Bile duct (tissue), 1 donor: Measurements from ENCODE around the genes DMD, CYBB and H2AP.

GRCh38 chrX:32644791-32645115, 566.6 kb downstream of the DMD start:
- PRO-cap: no peak

- PRO-cap: unidirectional peak, minus-strand start at chrX:33211509
Measured at GRCh38 chrX:33211317-33211880, at the start of gene DMD. TSS of gene DMD (minus strand) at chrX:33211549.

- PRO-cap: no peak
Measured at GRCh38 chrX:34639083-34639506, 18.0 kb downstream of the TMEM47 start.

DNA sequence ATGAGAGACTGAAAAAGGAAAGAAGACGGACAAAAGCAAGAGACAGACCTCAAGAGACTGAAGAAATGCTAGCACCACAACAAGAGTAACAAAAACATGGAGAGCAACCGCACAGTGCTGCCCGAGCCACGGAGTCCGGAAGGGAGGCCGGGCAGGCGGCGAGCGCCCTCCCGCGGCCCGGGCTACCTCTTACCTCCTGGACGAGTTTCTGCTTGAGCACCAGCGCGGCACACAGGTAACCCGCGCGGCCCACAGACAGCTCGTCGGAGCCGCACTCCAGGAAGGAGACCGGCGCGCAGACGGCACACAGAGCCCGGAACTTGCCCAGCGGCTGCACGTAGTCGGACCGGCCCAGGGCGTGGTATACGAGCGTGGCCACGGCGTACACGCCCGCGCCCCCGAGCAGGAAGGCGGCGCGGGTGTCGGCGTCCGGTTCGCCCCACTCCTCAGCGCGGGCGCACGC, 22.8 kb upstream of the FAM47C start:
- PRO-cap: no peak

GRCh38 chrX:37779748-37780282, at the start of gene CYBB:
TSS of gene CYBB (plus strand) at chrX:37780059.
- PRO-cap: unidirectional peak, plus-strand start at chrX:37780061

DNA sequence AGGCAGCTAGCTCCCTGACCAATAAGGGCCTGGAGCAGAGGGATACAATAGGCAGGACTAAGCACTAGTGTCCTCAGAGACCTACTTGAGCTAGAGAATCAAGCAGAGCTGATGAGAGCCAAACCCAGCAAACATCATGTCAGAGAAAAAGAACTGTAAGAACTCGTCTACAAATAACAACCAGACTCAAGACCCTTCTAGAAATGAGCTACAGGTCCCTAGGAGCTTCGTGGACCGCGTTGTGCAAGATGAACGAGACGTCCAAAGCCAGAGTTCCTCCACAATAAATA, at the start of gene H2AP:
Gene H2AP (plus strand): TSS at position 76 of the 290 bp plus-strand sequence.
- PRO-cap: no peak

GRCh38 chrX:38347235-38347598, 5.2 kb upstream of the OTC start:
- PRO-cap: no peak

- PRO-cap: no peak
Measured at GRCh38 chrX:38803229-38803496, 1.9 kb downstream of the MID1IP1 start.

GRCh38 chrX:38804541-38805291, 3.5 kb downstream of the MID1IP1 start:
- PRO-cap: unidirectional peak, plus-strand start at chrX:38804594; bidirectional peak, plus-strand start at chrX:38804779, minus-strand start at chrX:38804772; bidirectional peak, plus-strand start at chrX:38805121, minus-strand start at chrX:38805096

GRCh38 chrX:38869885-38871237, 69.1 kb downstream of the MID1IP1 start:
- PRO-cap: no peak

- PRO-cap: no peak
Measured at GRCh38 chrX:38879652-38880310, 78.5 kb downstream of the MID1IP1 start.

DNA sequence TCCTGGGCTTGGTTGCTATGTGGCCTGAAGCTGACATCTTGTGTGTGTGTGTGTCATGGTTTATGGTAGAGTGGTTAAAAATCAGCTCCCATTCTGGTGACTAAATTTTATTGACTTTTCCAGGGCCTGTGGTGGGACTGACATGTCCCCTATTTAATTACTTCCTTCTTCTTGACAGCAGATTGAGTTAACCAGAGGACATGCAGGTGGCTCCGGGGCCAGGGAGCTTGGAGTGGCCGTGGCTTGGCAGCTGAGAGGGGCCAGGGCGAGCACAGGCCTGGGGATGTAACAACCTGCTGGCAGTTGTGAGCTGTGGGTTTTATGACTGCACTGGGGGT, 185.9 kb downstream of the MID1IP1 start:
- PRO-cap: no peak

DNA sequence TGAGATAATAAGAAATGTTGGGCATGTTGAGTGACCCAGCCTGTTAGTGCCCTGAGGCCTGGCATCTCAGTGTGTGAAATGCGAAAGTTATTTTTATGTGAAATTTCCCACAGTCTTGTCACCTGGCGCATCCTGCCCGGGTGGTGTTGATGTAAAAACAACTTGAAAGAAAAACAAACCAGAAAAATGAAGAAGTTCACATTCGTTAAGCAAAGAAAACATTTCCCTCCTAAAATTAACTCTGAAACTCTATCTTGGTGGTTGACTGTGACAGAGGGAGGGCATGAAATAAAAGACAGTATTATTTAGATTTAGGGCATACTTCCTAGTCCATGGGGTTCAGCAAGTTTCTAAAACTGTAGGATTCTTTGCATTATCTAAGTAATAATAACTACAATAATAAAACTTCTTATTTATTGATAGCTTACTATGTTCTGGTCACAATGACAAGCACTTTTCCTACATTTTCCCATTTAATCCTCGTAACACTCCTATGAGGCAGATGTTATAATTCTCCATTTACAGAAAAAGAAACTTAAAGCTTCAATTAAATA, 495.4 kb downstream of the MID1IP1 start:
- PRO-cap: no peak

DNA sequence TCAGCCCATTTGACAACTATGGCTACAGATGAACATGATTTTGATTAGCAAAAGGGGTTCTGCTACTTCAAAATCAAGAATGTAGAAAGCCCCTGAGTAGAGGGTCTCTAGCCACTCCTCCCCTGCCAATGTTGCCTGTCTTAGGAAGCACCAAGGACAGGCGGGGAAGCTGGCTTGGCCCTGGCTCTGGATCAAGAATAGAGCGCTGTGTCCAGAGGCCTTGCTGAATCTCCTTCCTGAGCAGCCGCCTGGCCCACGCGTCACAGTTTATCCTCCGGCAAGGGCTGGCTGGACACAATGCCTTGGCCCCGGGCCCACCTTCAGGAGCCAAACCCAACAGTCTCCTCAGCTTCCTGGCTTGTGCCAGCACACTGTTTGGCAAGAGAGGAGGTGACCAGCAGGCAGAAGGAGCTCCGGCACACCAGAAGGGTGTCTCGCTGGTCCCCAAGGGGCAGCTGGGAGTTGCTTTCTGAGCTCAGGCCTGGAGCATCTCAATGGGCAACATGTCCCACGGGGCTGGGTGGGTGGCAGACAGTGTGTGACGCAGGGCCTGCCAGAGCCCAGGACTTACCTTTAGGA, 361.6 kb downstream of the BCOR start:
- PRO-cap: bidirectional peak, plus-strand start at position 369 of the sequence, minus-strand start at position 262 of the sequence

DNA sequence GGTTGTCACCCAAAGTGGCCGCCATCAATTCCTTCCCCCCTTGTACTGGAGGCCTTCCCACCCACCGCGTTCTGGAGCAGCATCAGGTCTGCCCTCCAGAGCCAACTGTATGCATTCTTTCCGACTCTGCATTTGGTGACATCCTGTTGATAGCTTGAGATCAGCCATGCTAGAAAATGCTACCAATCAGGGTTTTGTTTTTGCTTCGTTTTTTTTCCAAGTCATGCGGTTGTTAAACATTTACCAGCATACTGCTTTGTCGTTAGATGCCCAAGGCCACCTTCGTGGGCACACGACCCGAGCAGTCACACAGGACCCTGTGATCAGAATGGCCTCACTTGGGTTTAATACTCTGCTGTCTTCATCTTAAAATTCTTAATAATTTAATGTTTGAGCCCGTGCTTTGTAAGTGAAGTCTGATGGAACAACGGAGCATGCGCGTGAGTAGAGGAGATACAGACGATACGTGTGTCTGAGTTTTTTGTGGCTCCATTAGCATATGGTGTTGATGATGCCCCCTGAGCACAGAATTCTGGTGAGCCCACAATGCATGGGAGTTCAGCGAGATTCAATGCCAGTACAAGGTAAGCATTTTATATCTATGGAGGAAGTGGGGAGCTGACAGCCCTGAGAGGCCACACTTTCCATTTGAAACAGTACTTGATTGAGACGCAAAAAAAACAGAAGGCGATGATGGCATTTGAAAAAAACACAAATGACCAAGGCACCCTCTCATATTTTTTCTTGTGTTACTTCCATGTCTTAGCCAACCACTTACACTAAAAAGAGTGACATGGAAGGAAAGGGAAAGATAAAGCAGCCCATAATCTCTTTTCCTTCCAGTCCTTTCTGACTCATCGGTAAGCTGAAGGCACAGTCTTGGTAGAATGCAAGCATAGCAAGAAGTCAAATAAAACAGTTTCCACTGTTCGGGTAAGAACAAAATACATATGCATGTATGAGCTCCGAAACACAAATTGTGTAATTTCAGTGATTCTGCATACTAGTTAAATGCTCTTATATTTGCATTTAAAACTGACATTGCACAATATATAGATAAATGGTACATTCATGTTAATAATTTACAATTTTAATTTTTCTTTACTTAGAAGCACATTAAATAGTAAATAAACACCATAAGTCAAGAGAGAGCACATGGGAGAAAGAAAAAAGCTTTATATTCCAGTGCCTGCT, 323.5 kb downstream of the BCOR start:
- PRO-cap: no peak

DNA sequence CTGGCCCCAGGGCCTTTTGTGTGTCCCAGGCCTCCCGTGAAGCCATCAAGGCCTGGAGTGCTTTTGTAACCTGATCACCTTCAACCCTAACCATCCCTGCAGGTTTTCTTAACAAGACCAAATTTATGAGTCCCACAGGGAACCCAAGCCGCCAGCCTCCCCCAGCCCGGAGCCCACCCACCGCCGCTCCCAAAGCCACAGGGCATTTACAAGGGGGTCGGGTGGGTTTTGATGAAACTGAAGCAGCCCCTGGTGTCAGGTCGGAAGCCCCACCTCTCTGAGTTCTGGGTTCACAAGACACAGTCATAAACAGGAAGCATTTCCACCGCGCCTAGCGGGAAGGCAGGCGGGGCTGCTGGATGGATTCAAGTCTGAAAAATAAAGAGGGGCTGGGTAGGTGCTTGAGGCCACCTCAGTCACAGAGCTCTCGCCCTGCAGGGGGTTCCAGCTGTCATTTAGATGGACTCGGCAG, 128.6 kb downstream of the BCOR start:
- PRO-cap: no peak

DNA sequence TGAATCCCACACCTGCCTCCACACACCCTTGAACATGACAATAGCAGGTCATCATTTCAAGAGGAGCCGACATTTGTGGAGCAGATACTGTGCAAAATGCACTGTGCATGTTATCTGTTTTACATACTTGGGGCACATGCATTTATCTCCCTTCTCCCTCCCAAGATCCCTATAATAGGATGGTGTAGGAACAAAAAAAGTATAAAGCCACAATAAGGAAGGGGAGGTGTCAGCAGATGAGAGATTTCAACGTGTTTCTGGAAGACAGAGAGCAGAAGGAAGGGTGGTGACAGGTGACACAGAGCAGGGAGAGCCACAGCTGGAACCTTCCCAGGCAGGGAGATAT, 107.5 kb downstream of the BCOR start:
- PRO-cap: no peak

GRCh38 chrX:40021160-40021627, 76.6 kb downstream of the BCOR start:
- PRO-cap: no peak

DNA sequence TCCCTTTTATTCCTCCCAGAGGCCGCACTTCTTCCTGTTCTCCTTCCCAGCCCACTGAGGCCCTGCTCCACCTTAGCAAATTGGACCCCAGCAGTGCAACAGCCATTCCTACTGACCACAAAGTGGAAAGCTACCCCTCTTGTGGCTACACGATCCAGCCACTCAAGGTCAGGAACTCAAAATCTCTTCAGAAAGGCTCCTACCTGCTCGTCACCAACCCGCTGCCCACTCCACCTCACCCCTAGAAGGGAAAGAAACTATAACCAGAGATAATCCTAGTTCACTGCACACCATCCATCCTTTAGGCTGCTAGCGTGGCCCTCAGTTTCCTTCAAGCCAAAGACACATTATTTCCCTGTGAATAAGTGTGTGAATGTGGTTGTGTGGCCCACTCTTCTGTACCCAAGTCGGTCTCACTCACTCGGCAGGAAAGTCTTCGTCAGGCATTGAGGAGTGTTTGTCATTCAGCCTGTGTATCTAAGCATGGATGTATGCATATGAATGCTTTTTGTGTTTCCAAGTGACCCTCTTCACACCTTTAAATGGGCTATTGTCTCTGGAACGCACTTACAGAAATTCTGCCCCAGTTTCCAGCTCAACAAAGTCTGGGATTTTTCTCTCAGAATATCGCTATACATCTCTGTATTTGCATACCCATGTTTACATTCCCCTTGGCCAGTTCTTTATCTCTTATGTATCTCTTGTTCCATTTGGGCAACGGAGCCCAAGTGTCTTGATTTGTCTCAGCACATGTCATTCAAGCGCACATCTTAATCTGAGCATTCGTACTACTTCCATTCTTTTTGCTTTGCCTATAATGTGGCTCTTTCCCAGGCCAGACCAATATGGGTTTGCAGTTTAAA, 5.0 kb downstream of the BCOR start:
- PRO-cap: no peak

GRCh38 chrX:40117651-40118446, 20.1 kb upstream of the BCOR start:
- PRO-cap: no peak